ENCODE measurements around a stretch of chr10.

GRCh38 chr10:15238506-15238994 lies 70.1 kb upstream of the NMT2 start:
- PRO-cap: no peak
- RRBS, 2 experiments: no CpG with 5 or more reads among the region's 9 CpGs

GRCh38 chr10:15374146-15374746 lies 3.2 kb upstream of the FAM171A1 start:
- PRO-cap: no peak
- RRBS, 2 experiments: no CpG with 5 or more reads among the region's 4 CpGs

GRCh38 chr10:15442066-15442451 lies 71.0 kb upstream of the FAM171A1 start:
- PRO-cap: no peak
- RRBS, 2 experiments: no CpG with 5 or more reads among the region's 14 CpGs

DNA sequence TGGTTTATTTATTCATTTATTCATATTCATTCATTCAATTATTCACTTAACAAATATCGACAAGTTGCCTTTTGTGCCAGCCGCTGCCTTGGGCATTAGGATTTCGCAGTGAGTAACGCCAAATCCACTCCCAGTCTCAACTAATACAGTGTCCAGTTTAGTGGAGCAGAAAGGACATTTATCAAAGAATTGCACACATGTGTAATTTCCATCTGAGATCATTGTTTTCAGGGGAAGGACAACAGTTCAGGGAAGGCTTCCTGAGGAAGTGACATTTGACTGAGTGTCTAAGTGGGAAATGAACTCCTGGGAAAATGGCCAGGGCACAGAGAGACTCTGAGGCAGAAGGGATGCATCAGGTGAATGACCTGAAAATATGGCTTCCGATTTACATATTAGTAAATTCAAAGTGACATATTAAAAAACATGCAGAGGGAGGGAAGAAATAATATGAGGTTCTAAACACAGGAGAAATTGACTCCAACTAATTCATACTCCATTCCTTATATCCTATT lies 89.4 kb downstream of the ITGA8 start:
- PRO-cap: no peak
- RRBS, 2 experiments: no CpG with 5 or more reads among the region's 5 CpGs

DNA sequence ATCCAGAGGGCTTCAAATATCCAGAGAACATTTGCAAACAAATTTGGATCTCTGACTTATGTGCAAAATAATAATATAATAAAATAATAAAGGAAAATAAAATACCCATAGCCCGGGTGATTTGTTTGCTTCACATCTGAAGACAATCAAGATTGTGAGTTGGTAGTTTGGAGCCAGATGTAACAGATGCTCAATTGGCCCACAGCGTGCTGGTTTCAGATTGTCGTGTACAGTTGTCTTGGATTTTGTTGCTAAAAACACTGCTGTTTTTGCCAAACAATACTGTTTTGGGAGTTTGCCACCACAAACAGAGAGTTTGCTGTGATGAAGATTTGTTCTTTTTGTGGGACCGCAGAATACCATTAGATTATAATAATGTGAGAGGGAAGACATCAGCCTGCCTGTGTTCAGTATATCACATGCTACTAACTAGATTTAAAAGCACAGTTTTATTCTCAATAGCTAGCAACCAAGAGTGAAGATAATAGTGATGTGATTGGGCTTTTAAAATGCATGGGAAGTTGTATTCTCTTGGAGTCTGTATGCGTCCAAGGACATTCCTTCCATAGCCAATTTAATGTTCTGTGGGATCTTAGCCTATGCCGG lies 18.5 kb upstream of the ITGA8 start:
- PRO-cap: no peak
- RRBS, 2 experiments: no CpG with 5 or more reads among the region's 6 CpGs

GRCh38 chr10:16592541-16593353 lies 71.1 kb upstream of the C1QL3 start:
- PRO-cap: no peak
- RRBS, 2 experiments: no CpG with 5 or more reads among the region's 8 CpGs

DNA sequence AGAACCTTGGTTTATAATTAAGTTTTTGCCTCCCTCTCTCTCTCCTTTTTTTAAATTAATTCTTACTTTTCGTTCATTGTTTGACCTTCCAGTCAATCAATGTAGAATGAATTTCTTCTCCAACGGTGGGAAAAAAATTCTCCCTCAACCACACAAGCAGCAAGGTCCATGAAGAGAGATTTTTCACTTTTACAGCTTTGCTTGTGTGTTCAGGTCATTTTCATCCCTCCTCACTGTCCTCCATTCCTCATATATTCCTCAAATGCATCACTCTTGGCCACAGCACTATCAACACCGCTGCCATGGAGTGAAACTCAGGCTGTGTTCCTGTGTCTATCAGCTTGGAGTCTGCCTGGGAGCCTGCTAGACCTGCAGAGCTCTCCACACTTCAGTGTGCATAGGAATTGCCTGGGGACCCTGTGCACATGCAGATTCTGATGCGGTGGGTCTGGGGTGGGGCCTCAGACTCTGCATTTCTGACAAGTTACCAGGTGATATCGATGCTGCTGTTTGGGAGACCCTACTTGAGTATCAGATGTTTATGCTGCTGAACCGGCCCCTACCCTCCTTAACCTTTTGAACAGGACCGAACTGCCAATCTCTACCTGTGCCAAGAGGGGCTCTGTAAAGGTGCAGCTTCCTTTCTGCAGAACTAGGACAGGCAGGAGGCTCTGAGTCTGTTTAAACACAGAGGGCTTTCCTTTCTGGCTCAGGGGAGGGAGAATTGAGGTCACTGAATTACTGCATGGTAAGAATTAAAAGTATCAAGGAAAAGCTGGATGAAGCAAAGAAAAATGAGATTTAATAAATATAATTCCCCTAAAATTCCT lies 107.3 kb upstream of the C1QL3 start:
- PRO-cap: no peak
- RRBS, 2 experiments: no CpG with 5 or more reads among the region's 7 CpGs

DNA sequence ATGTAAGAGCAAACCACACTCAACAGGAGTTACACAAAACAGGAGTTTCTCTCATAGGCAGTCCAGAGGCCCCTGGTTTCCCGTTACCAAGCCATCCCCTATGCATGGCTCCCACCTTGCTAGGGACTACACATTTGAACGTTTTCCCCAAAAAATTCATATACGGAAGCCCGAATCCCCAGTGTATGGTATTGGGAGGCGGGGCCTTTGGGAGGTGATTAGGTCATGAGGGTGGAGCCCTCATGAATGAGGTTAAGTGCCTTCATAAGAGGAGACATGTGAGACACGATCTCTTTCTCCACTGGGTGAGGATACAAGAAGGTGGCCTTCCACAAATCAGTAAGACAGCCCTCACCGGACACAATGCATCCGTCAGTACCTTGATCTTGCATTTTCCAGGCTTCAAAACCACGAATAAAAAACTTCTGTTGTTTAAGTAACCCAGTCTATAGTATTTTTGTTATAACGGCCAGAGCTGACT lies 29.0 kb downstream of the RSU1 start:
- PRO-cap: no peak
- RRBS, 2 experiments: no CpG with 5 or more reads among the region's 10 CpGs

DNA sequence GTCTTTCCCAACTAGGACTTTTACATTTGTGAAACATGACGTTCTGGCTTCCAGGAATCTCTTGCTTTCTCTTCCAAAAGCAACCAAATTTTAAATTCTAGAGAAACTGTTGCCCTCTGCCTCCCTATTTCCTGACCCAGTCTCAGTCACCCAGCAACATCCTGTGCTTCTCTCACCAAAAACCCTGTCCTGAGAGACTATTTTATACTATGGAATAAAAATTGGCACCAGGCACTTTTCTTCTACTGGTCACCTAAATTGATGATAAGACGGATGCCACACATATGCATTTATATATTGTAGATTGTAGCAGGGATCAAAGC lies 839 bp upstream of the RSU1 start:
- PRO-cap: no peak
- RRBS, 2 experiments: no CpG with 5 or more reads among the region's 2 CpGs

- PRO-cap: unidirectional peak, plus-strand start at chr10:16891892; unidirectional peak, plus-strand start at chr10:16891916; unidirectional peak, plus-strand start at chr10:16892172
- RRBS, 2 experiments: no CpG with 5 or more reads among the region's 3 CpGs
These were observed 74.7 kb upstream of the RSU1 start for GRCh38 chr10:16891796-16892403.

DNA sequence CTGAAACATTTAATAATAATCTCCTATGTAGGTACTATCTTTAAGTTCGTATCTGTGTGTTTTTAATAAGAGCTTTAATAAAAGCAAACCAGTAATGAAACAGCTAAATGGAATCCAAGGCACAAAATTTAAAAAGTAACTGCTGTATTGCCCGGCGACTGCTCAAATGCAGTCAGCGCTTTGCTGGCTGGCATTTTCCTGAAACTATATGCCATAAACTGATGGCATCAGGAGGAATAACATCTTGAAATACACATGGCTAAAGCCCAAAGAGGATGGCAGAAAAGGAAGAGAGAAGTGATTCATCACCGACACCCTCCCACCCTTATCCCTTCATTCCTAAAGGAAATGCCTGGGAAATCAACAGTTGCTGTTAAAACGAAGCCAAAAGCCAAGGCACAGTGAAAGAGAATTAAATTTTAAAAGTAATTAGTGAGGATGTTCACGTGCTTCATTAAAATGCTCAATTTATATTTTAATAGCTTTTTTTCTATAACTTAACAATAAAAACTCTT lies 133.0 kb downstream of the CUBN start:
- PRO-cap: no peak
- RRBS, 2 experiments: no CpG with 5 or more reads among the region's 7 CpGs

- PRO-cap: no peak
- RRBS, 2 experiments: 100% methylated on average over 1 of the region's 17 CpGs; no CpG with 5 or more reads in 1 of the 2 experiments
These were observed 128.4 kb downstream of the CUBN start for GRCh38 chr10:17000999-17001745.

GRCh38 chr10:17001802-17002815 lies 127.5 kb downstream of the CUBN start:
- PRO-cap: no peak
- RRBS, 2 experiments: no CpG with 5 or more reads among the region's 8 CpGs

- PRO-cap: unidirectional peak, plus-strand start at chr10:17023005
- RRBS, 2 experiments: no CpG with 5 or more reads among the region's 12 CpGs
These were observed 107.0 kb downstream of the CUBN start for GRCh38 chr10:17022448-17023255.

GRCh38 chr10:17074496-17074797 lies 55.2 kb downstream of the CUBN start:
- PRO-cap: no peak
- RRBS, 2 experiments: no CpG with 5 or more reads among the region's 2 CpGs

- PRO-cap: no peak
- RRBS, 2 experiments: no CpG with 5 or more reads among the region's 3 CpGs
These were observed 66.6 kb downstream of the ST8SIA6 start for GRCh38 chr10:17387889-17388140.

- PRO-cap: no peak
- RRBS, 2 experiments: no CpG with 5 or more reads among the region's 3 CpGs
These were observed 4.5 kb downstream of the ST8SIA6 start for GRCh38 chr10:17449886-17450381.

- PRO-cap: no peak
- RRBS, 2 experiments: no CpG with 5 or more reads among the region's 3 CpGs
These were observed 18.4 kb upstream of the ST8SIA6 start for GRCh38 chr10:17472800-17473244.

DNA sequence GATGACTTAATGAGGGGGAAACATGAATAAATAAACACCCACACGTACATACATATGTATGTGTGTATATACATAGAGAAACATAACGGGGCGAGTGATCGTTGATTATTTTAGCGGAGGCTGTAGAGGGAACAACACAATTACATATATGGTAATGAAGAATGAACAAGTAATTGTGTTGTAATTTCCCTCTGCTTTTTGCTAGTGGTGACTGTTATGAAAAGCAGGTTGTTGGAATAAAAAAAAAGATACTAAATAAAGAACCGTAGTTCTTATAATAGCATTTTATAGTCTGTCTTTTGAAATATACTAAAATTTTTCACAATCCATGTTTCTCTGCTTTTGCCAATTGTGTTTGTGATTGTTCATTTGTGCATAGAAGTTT lies 63.3 kb downstream of the CACNB2 start:
- PRO-cap: no peak
- RRBS, 2 experiments: no CpG with 5 or more reads among the region's 6 CpGs

- PRO-cap: no peak
- RRBS, 2 experiments: no CpG with 5 or more reads among the region's 5 CpGs
These were observed 172.4 kb downstream of the CACNB2 start for GRCh38 chr10:18312604-18313068.